Endometrial microvascular endothelial cells (primary cell): ENCODE measurements around a stretch of chr16.

GRCh38 chr16:49542206-49543011, 168.8 kb downstream of the C16orf78 start:
- RAMPAGE, long total RNA: no peak

DNA sequence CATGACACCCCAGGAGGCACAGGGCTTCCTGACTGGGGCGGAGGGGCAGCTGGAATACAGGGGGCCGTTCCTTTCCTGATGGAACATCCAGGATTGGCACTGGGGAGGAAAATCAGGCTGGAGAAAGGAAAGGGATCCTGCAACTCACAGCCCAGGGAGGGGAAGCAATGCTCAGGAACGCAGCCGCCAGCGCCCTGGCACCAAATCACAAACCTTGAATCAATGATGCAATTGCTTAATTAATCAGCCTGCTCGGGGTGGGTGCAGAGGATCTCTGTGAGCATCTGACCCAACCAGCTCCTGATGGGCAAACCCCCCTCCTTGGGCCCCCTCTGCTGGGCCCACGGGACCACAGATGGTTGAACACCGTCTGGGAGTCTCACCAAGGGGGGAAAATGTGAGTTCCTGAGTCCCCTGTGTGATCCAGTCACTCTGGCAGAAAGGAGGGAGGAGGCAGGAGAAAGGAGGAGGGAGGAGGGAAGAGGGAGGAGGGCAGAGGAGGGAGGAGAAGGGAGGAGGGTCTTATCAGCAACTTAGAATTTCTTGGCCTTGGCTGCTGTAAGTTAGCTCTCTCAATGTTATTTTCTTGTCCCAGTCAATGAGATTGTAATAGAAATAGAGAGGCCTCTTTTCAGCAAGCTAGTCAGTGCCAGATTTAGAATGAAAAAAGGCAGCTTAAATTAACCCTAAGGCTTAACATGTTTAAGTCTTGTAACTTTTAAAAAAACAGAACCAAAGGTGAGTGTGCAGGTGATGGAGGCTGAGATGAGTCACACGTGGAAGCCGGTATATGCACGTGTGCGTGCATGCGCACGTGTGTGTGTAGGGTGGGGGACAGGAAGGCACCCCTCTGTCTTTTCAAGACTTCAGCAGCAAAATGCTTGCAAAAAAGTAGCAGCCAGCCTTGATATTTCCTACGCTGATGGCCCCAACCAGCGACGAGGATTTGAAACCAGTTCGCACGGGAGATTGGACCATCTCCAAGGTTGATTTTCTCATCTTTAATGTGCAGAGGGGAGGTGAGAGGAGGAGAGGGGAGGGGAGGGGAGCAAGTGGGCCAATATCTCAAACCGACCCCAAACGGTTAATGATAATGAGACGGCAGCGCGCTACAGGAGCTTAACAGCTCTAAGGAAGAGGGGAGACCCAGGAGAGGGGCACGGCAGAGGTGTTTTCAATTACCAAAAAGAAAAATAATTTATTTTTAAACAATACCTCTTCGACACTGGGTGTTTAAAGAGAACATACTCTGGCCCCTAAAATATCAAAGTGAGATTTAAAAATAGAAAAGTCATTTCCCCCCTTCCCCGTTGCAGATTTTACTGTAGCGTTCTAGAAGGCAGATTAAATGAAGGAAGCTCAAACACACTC, 155.0 kb downstream of the ZNF423 start:
- RAMPAGE, long total RNA: no peak

DNA sequence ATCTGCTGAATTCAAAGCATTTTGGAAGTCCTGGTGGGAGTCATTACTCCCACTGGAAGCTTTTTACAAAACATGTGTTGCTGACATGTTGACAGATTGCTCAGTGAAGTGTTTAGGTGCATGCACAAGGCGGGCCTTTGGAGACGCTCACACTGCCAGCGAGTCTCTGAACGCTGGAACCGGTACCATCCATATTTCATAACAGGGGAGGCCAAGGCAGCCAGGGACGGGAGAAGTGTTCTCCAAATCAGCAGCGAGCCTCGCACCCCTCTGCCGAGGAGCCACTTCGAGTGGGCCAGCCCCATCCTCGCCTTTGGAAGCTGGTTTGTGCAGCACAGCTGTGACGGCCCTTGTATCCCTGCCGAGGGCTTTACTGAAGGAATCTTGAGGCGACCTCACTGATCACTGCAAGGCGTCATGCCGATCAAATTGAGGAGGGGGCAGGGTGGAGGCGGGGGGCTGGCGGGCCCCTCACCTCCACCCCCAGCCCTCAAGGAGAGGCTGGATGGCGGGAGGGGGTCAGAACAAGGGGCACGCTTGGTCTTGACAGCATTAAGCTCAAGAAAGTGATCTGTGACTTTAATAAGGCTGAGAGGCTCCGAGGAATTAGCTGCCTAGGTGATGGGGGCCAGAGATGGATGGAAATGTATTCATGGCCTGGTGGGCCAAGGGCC, 153.7 kb downstream of the ZNF423 start:
- RAMPAGE, long total RNA: no peak

DNA sequence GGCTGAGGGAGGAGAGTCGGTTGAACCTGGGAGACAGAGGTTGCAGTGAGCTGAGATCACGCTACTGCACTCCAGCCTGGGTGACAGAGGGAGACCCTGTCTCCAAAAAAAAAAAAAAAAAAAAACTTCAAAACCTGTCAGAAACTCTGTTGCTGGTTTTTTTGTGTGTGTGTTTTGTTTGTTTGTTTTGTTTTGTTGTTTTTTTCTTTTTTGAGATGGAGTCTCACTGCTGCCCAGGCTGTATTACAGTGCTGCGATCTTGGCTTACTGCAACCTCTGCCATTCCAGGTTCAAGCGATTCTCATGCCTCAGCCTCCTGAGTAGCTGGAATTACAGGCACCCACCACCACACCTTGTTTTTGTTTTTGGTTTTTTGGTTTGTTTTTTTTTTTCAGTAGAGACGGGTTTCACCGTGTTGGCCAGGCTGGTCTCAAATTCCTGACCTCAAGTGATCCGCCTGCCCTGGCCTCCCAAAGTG, 39.6 kb downstream of the HEATR3 start:
- RAMPAGE, long total RNA: no peak

DNA sequence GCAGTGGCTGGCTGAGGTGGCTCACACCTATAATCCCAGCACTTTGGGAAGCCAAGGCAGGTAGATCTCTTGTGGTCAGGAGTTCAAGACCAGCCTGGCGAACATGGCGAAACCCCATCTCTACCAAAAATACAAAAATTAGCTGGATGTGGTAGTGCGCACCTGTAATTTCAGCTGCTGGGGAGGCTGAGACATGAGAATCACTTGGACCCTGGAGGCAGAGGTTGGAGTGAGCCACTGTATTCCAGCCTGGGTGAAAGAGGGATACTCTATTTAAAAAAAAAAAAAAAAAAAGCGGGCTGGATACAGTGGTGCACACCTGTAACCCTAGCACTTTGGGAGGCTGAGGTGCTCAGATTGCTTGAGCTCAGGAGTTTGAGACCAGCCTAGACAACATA, 48.4 kb downstream of the TENT4B start:
- RAMPAGE, long total RNA: no peak

DNA sequence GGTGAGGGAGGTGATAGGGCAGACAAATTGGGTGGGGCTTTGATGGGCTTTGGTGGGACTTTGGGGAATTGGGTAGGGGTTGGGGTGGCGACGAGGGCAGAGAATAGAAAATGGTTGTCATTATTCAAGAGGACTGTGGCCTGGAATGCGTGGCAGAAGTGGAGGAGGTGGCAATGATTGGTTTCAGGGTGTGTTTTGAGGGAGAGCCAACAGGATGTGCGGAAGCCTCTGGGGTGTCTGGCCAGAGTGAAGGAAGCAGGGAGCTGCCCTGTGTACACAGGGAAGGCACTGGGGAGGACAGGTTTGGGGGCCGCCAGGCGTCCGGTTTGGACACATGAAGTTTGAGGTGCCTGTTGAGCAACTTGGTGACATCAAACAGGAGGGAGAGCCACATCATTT, 48.8 kb downstream of the NKD1 start:
- RAMPAGE, long total RNA: no peak

GRCh38 chr16:50668479-50669067, 12.5 kb downstream of the SNX20 start:
- RAMPAGE, long total RNA: no peak

GRCh38 chr16:50745014-50745501, 3.2 kb downstream of the CYLD start:
- RAMPAGE, long total RNA: no peak

DNA sequence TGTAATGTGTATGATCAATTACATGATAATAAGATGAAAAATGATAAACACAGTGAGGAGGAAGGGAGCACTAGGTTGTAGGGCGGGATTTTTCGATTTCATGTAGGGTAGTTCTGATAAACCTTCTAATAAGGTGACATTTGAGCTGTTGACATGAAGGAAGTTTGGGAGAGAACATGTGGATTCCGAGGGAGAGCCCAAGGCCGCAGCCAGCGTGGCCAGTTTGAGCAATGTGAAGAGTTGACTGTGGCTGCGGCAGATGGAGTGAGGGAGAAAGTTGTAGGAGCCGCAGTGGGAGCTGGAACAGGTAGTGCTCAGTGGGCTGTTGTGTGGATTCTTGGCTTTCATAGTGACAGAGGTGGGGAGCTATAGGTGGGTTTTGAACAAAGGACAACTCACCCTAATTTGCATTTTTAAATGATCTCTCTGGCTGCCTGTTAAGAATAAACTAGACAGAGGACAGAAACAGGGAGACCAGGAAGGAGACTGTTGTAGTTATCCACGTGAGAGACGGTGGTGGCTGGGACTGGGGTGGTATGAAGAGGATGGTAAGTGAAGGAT, 16.3 kb downstream of the CYLD start:
- RAMPAGE, long total RNA: no peak

- RAMPAGE, long total RNA: no peak
Measured at GRCh38 chr16:51126230-51126695, 24.8 kb downstream of the SALL1 start.

DNA sequence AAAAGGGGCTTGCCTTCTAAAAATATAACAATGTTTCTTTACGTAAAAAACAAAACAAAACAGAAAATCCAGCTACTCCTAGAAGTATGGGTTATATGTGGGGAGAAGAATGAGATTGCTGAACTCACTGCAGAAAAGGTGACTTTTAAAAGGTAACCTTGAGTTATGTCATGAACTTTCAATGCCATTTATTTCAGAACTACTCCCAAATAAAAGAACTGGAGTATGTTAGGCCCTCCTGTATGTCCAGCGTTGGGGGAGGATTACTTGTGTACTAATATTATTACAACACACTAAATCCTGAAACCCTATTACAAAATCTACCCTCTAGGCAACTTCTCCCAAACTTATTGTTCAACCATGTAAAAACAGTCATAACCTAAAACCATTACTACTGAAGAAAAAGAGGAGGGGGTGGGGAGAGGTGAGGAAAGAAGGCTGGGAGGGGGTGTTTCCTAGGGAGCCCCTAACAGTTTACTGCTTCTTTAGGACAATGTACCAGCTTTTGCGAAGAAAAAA, 2.5 kb downstream of the SALL1 start:
- RAMPAGE, long total RNA: no peak

DNA sequence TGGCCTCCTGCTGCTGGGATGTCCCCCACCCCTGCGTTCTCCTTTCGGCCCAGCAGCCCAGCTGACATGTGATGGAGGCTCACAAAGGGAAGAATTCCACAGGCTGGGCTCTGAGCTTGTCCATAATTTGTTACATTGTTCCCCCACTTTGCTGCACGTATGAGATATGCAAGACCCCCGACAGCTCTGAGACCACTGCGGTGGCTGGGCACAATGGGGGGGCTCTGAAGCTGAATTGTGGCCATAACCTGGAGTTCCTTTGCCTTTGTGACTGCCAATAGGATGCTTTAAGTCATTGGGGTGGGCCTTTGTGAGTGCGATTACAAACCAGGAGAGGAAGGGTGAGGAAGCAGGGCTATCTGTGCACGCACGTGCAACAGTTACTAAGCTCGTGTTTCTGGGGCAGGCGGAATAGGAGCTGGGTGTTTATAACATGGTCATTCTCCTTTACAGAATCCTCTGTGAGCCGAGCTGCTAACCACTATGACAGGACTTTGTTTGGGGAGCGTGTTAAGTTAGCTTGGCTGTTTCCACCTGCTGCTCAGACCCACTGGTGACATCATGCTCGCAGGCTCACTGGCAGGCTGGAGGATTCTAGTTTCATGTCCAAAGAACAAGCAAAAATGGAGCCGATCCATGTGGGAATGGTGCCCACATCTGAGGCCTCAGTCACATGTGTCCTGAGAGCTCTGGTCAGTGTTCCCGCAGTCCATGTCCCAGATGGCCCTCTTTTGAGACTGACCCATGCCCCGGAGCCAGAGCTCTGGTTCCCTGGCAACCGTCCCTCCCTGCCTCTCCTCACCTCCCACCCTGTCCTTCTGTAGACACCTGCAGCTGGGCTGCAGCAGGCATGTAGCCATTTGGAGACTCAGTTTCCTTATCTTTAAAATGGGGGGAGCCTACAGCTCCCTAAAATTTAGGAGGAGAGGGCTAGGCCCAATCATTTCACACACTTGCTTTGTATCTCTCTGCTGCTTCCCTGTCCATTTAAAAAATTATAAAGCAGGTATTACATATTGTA, 208.4 kb upstream of the SALL1 start:
- RAMPAGE, long total RNA: no peak

DNA sequence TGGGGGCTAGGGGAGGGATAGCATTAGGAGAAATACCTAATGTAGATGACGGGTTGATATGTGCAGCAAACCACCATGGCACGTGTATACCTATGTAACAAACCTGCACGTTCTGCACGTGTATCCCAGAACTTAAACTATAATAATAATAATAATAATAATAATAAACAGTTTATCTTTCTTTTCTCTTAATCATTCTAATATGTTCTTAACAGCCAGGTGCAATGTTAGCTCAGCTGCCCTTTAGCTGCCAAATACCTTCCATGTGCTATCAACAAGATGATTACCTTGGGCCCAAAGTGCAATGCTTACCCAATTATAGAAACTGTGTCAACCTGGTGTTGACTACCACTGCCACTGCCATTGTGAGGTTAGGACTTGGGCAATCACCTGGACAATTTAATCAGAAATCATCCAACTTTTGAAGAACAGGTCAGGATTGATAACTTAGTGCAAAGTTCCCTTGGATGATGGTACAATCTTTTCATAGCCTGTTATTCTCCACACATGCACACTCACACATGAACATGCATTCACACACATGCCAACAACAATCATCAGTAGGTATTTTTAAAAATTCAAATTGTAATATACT, 371.8 kb upstream of the SALL1 start:
- RAMPAGE, long total RNA: no peak

- RAMPAGE, long total RNA: no peak
Measured at GRCh38 chr16:52256351-52256826, 290.6 kb downstream of the TOX3 start.

DNA sequence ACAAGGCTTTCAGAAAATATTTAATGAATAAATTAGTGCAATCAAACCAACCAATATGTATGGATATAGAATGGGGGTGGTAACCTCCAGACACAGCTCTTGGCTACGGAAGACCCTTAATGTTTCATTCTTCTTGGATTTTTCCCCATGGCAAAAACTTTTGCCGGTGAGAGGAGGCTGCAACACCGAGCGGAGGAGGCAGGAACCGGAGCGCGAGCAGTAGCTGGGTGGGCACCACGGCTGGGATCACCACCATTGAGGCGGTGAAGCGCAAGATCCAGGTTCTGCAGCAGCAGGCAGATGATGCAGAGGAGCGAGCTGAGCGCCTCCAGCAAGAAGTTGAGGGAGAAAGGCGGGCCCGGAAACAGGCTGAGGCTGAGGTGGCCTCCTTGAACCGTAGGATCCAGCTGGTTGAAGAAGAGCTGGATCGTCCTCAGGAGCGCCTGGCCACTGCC, 108.2 kb upstream of the TOX3 start:
- RAMPAGE, long total RNA: no peak

DNA sequence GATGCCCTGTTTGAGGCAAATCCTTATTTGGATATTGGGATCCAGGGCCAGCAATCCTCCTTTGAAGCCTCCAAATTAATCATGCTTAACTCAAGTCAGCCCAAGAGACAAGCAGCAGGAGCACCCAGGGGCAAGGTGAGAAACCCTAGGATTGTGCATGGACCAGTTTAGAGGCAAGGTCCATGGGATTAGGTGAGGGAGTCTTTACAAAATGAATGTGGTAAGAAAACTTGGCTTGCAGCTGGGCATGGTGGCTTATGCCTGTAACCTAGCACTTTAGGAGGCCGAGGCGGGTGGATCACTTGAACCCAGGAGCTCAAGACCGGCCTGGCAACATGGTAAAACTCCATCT, 6.6 kb downstream of the CHD9NB start:
- RAMPAGE, long total RNA: no peak

DNA sequence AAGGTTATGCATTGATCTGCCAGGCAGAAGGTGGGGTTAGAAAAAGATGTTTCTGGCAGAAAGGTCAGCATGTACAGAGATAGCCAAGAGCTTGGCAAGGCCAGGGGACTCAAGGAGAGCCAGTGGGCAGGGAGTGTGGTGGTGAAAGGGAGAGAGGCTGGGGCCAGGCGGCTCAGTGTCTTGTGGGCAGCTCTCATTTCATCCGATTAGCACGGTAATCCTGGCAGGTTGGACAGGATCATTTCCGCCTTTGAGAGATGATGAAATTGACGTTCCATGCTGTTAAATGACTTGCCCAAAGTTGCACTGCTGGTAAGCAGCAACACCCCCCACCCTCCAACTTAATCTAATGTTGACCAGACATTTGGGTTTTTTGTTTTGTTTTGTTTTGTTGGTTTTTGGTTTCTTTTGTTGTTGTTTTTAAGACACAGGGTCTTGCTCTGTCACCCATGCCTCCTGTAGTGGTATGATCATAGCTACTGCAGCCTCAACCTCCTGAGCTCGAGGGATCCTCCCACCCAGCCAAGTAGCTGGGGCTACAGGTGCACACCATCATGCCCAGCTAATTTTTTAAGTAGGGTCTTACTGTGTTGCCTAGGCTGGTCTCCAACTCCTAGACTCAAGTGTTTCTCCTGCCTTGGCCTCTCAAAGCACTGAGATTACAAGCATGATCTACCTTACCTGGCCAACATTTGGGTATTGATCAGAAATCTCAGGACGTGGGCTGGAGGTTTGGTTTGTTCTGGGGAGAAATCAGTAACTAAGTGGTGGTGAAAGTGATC, 3.9 kb downstream of the CHD9 start:
- RAMPAGE, long total RNA: no peak

DNA sequence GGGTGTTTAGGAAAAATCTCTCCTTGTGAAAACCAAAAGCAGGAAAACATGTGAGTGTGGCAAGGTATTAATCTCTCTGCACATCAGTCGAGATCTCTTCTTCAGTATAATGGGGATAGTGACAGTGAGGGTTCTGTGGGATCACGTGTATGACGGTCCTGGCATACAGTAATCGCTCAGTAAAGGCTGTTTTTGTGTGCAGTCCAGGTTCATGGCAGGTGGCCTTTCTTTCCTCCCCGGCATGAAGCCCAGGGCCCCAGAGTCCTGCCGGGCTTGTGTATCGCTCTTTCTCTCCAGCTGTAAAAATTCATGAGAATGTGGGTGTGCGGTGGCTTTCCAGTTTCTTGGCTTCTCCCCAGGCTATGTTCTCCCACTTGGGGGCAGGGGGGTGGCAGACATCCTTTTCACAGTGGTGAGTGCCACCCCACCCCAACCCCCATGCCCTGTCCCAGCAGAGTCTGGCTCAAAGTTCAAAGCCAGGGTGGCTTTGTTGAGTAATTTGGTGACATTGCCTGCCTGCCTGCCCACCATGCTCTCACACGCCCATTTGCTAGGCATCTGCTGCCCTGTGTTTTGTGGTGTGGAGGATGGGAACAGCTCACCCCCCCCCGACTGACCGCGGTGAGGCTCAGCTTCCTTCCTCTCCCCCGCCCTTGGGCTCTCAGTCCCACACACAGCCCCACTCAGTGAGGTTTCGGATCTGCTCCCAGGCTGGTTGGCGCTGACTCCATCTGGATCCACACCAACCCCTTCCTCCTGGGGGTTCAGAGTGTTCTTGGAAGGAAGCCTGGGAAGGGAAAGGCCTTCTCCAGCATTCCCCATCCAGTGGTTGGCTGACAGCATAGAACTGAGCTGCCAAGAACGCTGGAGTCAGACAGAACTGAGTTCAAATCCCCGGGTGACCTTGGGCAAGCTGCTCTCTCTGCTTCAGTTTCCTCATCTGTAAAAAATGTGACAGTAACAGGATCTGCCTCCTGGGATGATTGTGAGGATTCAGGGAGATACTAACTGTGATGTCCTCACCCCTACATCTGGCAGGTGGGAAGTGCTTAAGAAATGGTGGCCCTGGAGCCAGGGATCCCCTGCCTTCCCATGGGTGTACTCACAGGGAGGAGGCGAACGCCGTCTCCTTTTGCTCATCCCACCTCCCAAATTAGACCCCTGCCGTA, 36.0 kb downstream of the CHD9 start:
- RAMPAGE, long total RNA: no peak

- RAMPAGE, long total RNA: start-site peak on the plus strand at chr16:53130960-53131256, 145 and 72 reads in 2 replicates
Measured at GRCh38 chr16:53130836-53131802, 76.3 kb downstream of the CHD9 start.

DNA sequence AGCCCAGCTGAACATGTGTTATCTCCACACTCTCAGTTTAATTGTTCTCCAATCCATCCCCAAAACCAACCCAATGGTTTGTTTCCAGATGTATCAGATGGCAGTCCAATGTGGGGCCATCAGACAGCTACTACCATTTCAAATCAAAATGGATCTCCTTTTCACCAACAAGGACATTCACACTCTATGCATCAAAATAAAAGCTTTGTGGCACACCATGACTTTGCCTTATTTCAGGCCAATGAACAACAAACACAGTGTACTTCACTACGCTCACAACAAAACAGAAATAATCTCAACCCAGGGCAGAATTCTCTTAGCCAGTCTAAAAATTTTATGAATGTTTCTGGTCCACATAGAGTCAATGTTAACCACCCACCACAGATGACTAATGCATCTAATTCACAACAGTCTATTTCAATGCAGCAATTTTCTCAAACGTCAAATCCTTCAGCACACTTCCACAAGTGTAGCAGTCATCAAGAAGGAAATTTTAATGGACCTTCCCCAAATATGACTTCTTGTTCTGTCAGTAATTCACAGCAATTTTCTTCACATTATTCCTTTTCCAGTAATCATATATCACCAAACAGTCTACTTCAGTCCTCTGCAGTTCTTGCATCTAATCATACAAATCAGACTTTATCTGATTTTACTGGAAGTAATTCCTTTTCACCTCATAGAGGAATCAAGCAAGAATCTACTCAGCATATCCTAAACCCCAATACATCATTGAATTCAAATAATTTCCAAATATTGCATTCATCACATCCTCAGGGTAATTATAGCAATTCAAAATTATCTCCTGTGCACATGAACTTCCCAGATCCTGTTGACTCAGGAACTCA, 101.8 kb downstream of the CHD9 start:
- RAMPAGE, long total RNA: no peak